Glomerular endothelial cell (primary cell): ENCODE measurements around a stretch of chr15.

DNA sequence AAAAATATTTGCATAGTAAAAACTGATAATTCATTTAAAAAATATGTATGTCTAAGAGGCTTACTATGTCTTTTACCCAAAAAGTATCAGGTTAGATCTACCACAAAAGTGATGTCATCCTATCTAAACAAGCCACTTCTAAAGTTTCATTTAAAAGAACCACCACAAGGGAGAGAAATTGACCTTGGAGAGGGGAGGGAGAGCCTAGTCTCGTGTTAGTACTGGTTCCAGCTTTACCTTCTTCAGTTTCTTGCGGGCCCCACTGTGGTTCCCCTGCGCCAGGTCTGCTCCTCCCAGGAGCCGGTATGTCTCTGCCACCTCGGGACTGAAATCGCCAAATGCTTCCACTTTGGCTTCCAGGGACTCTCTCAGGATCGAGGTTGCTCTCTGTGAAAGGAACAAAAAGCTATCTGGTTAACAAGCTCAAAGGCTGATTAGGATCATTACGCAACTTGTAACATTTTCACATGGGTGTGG, 51.1 kb downstream of the SYNM start:
- RAMPAGE, long total RNA, result no peak

- RAMPAGE, long total RNA, result no peak
Observed at GRCh38 chr15:99169515-99170387, 64.9 kb downstream of the SYNM start.

GRCh38 chr15:99212475-99212967, 36.9 kb downstream of the TTC23 start:
- RAMPAGE, long total RNA, result no peak

- RAMPAGE, long total RNA, result no peak
Observed at GRCh38 chr15:99326252-99326750, 75.0 kb downstream of the LRRC28 start.

GRCh38 chr15:99401097-99401658, 149.9 kb downstream of the LRRC28 start:
- RAMPAGE, long total RNA, result no peak

- RAMPAGE, long total RNA, result no peak
Observed at GRCh38 chr15:99509359-99510102, 56.3 kb upstream of the MEF2A start.

- RAMPAGE, long total RNA, result no peak
Observed at GRCh38 chr15:99563740-99564665, 1.8 kb upstream of the MEF2A start.

DNA sequence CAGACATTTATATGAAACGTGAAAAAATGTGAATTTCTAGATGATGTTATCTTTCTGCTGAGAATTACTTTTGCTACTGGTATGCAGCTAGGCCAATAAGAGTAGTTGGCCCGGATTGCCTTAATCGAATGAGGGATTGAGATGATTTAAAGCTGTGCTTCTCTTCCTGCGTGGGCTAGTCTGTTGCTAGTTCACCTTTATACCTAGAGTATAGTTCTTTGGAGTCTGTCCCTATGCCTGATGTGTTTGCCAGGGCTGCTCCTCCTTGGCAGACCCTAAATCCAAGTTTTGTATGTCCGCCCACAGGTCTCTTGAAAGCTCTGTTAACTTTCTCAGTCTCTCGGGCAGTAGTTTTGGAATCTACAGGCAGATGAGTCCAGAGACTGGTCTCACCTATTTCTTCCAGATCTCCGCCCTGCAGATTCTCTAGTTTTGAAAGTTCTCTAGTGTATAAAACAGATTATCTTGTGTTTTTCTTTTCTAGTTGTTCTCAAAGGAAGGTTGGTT, 64.9 kb downstream of the MEF2A start:
- RAMPAGE, long total RNA, result no peak

- RAMPAGE, long total RNA, result no peak
Observed at GRCh38 chr15:99633751-99634502, 68.1 kb downstream of the MEF2A start.

- RAMPAGE, long total RNA, result no peak
Observed at GRCh38 chr15:99720885-99721239, 12.4 kb downstream of the LYSMD4 start.

DNA sequence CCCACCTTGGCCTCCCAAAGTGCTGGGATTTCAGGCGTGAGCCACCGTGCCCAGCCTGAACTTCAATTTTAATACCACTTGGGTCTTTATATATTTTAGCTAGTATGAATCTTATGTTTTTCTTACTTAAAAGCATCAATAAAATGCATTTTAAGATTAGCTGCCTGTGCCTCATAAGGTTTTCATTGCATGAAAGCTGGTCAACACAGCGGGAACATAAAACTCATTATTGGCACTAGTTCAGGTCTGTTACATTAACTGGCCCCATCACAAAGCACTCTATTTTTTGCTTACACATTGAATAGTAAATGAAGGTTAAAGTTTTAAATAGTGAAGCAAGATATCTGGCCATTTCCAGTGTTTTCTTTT, 145.6 kb upstream of the LYSMD4 start:
- RAMPAGE, long total RNA, result no peak

DNA sequence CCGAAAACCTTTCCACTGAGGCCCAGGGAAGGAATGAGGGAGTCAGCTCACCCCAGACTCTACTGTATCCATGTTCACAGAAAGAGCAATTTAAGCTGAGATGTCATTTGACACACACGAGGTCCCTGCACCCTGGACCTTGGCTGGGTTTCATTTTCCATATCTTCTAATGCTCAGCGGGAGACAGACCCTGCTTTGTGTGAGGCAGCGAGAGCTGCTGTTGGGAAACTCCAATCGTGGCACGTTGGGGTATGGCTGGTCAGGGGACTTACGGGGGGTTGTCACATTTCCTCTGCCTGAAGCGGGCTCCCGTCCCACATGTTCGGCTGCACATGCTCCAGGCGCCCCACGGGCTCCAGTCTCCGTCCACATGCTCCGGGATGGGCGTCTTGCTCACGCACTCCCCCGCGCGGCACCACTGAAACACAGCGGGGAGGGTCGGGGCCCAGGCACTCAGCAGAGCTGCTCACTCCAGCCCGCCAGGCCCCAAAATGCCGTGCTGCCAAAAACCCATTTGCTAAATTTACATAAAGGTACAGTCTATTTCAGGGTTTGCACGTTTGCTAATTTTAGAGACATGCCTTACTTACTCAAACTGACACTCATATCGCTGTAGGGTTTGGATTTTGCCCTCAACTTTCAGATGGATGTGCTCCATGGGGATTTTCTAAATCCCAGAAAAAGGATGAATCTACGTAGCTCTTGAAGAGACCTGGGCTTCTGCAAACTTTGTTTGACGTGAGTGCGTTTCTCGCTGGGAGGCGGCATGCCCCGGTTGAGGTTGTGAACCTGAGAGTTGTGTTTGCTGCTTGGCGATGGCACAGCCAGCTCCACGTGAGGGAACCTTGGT, 209.8 kb downstream of the ADAMTS17 start:
- RAMPAGE, long total RNA, result no peak

- RAMPAGE, long total RNA, result no peak
Observed at GRCh38 chr15:100346703-100347345, 5.0 kb upstream of the ADAMTS17 start.

DNA sequence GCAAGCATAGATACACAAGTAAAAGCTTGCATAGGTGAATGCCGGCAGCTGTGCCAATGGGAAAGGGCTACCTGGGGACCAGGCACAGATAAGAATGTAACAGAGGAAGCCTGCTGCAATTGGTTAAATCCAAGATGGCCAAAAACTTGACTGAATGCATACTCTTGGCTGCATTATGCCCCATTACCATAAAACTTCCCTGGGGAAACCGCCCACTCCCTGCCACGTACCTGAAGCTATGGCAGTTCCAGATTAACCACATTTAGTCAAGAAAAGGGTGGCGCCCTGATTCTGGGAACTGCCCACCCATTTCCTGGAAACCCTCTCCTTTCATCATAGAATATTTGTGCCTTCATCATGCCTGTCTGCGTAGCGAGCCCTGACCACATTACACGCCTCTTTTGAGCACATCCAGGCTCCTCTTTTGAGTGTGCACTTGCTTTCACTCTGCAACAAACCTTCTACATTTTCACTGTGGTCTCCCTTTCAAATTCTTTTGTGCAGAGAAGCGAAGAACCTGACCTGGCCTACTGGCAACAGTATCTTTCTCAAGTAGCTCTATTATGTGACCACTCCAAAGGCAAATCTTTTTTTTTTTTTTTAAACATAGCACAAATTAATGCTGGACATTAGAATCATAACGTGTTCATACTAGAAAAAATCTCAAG, 5.2 kb downstream of the LINS1 start:
- RAMPAGE, long total RNA, result no peak

- RAMPAGE, long total RNA, result no peak
Observed at GRCh38 chr15:100667450-100668047, 65.2 kb downstream of the ASB7 start.

DNA sequence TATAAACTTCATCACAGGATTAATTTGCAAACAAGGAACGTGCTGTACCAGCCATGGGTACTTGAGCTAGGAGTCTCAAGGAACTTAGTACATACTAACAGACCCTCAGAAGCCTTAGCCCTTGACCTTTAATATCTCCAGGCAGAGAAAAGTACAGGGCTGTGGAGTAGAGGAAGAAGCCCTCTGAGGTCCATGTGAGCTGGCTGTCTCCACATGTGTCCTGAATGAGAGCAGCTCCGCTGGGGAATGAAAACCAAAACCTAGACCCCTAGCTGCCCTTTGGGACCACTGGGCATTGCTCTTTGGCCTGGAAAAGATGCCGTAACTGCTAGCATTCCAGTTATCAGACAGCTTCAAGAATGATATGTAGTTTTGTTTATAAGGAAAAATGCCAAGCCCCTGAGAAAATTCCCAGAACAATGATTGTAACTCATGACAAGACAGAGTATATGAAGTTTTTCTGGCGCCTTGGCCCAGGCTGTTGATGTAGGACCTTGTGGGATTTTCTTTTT, 92.2 kb downstream of the ASB7 start:
- RAMPAGE, long total RNA, result no peak

DNA sequence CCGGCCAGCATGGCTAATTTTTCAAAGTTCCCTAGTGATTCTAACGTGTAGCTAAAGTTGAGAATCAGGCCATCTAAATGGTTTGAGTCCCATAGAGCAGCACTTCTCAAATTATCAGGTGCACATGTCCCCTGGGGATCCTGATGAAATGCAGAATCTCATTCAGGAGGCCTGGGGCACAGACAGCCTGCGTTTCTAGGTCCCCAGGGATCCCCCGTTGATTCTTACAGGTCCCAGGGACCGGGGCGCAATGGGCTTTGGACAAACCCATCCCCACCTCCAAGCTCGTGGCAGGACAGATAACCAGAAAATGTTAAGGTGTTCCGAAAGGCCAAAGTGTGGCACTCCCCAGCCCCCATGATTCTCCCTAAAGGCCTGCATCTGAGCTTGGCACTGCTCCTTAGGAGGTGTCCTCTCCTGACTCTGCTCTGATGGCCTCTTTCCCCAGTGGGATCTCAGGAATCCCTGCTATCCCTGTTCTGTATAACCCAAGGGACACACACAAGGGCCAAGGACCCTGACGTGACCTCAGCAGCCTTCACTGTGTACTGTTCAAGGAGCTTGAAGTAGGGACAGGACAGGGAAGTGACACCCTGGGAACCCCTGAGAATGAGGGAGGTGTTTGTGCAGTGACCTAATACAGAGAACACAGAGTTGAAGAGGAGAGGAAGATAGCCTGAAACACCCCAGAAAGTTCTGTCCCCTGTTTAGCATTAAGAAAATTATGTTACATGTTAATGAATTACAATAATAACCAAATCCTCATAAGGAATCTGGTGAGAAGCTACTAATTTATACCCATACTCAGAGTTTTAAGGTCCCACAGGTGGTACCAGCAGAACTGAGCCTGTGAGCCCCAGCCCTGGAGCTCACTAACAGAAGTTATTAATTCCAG, 8.1 kb downstream of the LRRK1 start:
- RAMPAGE, long total RNA, result no peak

- RAMPAGE, long total RNA, result no peak
Observed at GRCh38 chr15:100987001-100987494, 67.9 kb downstream of the LRRK1 start.

DNA sequence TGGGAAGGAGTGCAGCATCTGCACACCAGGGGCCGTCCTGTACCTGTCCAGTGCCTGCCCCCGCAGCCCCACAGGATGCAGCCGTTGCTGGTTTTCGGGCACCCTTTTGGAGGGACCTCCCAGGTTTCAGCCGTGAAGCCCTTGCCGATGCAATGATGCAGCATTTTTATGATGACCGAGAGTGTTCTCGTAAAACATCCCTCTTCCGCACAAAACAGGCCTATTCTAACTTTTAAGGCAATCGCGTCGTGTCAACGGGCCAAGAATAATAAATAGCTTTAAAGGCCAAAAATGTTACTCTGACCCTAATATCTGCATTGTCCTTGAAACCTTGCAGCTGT, 126.1 kb downstream of the LRRK1 start:
- RAMPAGE, long total RNA, result no peak

GRCh38 chr15:101085811-101086300, 166.0 kb downstream of the CHSY1 start:
- RAMPAGE, long total RNA, result no peak